ENCODE measurements around a stretch of chr5.

- PRO-cap, 2 experiments: no peak in any of the 2 experiments
These were observed 59.3 kb downstream of the MEF2C start for GRCh38 chr5:88823628-88824154.

DNA sequence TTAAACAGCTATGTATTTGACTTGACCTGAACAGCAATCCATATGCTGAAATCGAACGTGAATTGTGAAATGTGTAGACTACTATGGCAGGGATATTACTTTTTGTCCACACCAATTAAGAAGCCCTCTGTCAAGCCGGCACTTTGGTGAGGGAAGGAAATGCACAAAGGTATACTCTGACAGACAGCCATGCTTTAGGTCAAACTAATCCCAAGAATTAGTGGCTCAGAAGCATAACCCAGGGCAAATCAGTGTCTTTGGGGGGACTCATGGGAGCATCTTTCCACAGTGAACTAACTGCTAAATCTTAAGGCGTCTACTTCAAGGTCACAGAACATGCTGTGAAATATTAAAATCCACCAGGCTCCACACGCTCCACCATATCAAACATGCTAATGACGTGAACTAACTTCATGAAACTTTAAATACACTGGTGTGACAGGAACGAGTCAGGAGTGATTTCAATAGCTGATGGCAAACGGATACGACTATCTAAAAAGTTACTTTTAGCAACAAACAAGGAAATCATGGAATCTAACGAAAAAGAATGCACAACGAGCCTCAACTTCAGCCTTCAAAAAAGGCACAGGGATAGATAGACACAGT is 611 bp downstream of the MEF2C start:
- PRO-cap, 2 experiments: no peak in any of the 2 experiments

DNA sequence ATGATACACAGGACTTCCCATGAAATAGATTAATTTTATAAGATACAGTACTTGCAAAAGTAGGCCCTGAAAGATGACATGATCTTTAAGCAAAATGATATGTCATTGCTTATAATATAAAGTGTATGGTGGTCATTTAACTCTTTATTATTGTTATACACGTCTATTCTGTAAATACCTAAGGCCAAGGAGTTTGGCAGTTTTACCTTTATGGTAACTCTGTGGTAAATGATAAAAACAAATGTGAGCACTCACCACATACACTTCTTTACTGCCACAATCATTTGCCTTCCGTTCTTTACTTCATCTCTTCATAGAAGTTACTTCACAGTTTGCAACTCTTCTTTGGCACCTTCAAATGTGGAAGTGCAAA is 4.2 kb upstream of the MEF2C start:
- PRO-cap, 2 experiments: no peak in any of the 2 experiments

- PRO-cap, 2 experiments: no peak in any of the 2 experiments
These were observed 387.6 kb downstream of the CETN3 start for GRCh38 chr5:90021972-90022433.

DNA sequence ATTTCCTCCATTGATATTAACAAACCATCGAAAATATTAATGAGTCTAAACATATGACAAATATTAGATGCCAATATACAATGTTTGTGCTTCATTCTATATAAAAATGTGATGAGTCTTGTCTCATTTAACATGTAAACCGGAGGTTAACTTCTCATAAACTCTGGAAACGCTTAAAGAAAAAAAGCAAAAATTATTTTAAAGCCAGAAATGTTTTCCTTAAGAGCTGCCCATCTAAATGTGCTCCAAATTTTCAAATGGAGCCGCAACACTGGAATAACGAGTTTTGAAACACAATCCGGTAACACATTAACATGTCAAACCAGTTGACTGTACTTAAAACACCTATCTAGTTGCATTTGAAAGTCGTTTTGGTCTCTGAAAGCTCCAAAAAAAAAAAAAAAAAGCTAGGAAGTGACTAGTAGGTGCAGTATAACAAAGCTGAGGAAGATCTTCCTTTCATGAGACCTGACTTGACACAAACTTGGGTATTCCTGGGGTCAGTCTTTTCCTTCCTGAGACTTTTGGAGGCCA is 1.1 kb downstream of the CETN3 start:
- PRO-cap, 2 experiments: no peak in any of the 2 experiments

DNA sequence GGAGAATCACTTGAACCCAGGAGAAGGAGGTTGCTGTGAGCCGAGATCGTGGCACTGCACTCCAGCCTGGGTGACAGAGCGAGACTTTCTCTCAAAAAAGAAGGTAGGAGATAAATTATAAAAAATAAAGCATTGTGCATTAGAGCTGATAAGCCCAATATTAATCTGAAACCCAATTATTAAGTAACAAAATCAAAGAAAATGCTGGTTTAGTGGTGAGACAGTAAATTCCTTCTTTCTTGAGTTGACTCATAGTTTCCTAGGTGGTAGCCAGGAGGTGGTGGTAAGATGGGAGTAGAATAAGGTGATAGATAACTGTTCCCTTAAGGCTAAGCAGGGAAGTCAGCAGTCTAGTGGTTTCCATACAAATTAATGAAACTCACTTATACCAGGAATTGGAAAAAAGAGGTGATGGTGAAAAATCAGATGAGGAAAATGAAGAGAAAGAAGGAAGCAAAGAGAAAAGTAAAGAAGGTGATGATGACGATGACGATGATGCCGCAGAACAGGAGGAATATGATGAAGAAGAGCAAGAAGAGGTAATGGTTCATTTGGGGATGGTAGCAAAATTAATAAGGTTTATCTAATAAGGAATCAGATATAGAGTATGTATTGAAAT is 23.1 kb downstream of the LYSMD3 start:
- PRO-cap, 2 experiments: no peak in any of the 2 experiments

GRCh38 chr5:90524854-90525431 is 4.4 kb downstream of the LYSMD3 start:
- PRO-cap, 2 experiments: no peak in any of the 2 experiments

DNA sequence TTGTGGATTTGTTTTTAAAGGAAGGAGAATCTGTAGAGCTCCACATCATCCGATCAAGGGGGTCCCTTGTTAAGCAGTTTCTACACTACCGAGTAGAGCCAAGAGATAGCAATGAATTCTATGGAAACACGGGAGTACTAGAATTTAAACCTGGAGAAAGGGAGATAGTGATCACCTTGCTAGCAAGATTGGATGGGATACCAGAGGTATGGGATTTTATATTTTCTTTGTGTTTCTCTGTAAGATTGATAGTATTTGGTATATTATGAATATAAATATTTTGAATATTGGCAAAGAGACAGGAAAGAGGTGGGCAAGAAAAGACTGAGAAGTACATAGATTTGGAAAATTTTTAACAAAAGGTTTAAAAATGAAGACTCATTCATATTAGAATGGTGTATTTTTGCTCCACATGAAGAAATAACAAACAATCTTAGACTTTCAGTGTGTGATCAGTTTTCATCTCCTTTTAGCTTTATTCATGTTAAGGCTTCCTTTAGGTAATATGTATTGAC is 84.3 kb downstream of the ADGRV1 start:
- PRO-cap, 2 experiments: no peak in any of the 2 experiments

DNA sequence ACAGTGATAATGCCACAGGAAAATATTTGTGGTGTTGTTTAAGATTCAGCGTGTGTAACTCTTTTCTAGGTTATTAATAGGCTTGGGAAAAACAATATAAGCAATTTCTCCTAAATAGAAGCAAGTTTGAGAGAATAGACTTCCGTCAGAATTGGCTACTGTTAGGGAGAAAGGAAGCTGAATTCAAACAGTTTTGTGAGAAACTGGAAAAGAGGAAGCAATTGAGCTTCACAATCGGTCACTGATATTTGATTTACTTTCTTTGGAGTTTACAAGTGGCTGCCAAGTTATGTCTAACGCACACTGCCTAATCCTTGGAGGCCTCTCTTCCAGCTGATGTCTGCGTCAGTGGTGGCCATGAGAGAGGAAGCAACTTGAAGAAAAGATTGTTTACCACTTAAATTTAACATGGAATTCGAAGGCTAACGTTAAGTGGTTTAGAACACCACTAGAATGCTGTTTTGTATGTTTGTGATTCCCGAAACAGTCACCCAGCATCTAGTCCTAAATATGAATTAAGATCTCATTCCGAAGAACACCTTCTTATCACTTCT is 319.5 kb downstream of the ADGRV1 start:
- PRO-cap, 2 experiments: no peak in any of the 2 experiments

DNA sequence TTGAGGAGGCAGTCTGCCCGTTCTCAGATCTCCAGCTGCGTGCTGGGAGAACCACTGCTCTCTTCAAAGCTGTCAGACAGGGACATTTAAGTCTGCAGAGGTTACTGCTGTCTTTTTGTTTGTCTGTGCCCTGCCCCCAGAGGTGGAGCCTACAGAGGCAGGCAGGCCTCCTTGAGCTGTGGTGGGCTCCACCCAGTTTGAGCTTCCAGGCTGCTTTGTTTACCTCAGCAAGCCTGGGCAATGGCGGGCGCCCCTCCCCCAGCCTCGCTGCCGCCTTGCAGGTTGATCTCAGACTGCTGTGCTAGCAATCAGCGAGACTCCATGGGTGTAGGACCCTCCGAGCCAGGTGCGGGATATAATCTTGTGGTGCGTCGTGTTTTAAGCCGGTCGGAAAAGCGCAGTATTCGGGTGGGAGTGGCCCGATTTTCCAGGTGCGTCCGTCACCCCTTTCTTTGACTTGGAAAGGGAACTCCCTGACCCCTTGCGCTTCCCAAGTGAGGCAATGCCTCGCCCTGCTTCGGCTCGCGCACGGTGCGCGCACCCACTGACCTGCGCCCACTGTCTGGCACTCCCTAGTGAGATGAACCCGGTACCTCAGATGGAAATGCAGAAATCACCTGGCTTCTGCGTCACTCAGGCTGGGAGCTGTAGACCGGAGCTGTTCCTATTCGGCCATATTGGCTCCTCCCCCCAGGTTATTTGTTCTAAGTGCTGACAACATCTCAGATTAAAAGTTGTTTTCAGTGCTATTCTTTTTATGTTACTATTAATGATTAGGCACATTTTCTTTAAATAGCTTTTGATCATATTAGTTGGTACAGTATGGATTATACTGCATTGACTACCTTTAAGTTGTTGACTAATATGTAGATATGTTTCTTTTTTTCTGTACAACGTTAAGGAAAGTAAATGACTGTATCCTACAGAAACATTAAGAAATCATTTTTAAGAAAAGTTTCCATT is 370.7 kb downstream of the ADGRV1 start:
- PRO-cap, 2 experiments: no peak in any of the 2 experiments

GRCh38 chr5:90940517-90941020 is 382.0 kb downstream of the ADGRV1 start:
- PRO-cap, 2 experiments: no peak in any of the 2 experiments

- PRO-cap, 2 experiments: no peak in any of the 2 experiments
These were observed 376.4 kb downstream of the ARRDC3 start for GRCh38 chr5:91006673-91007206.

GRCh38 chr5:91114297-91115079 is 268.6 kb downstream of the ARRDC3 start:
- PRO-cap, 2 experiments: no peak in any of the 2 experiments

DNA sequence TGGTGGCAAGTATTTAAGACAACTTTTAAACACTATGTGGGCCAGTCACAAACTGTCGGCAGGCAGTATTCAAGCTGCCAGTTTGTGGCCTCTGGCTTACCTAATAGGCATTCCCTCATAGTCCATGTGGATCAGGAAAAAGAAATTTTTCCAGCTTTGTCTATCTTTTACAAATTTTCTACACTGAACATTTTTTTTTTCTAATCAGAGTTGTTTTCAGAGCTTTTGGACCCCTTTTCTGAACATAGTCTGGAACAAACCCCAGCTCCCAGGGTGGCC is 262.8 kb downstream of the ARRDC3 start:
- PRO-cap, 2 experiments: no peak in any of the 2 experiments

DNA sequence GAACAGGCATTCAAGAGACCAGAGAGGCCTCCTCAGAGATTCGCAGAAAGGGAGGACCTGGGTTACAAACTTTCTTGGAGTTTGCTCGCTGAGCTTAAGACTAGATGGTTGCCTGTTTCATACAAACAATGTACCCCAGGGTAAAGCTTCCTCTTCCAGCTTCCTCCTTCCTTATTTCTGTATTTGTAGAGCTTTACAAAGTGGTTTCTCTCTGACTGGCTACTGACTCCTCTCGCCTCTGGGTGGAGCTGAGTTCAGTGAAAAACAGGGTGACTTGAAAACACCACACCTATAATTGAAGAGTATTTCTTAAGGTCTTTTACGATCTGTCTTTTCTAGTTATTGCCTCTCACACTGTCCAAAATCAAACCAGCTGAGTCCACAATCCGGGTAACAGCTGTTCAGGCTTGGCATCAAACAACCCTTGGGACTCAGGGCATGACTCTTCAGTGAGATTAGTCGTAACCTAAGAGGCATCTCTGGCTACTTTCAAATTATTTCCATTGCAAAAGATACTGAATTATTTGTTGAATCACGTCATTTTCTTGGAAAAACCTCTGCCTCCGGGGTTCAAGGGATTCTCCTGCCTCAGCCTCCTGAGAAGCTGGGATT is 200.3 kb downstream of the ARRDC3 start:
- PRO-cap, 2 experiments: no peak in any of the 2 experiments

DNA sequence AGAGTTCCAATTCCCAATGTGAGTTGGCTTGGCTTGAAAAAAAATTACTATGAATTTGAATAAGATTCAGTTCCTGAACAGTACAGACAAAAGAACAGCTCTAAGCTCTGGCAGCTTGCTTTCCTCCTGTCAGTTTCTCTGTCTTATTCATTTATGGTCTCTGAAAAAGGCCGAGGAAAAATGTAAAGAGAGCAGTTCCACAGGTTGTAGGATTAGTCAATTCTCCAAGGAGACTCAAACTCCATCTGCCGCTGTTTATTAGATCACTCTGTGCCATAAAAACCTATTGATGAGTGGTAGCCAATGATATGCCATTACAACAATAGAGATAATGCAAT is 188.3 kb downstream of the ARRDC3 start:
- PRO-cap, 2 experiments: no peak in any of the 2 experiments

DNA sequence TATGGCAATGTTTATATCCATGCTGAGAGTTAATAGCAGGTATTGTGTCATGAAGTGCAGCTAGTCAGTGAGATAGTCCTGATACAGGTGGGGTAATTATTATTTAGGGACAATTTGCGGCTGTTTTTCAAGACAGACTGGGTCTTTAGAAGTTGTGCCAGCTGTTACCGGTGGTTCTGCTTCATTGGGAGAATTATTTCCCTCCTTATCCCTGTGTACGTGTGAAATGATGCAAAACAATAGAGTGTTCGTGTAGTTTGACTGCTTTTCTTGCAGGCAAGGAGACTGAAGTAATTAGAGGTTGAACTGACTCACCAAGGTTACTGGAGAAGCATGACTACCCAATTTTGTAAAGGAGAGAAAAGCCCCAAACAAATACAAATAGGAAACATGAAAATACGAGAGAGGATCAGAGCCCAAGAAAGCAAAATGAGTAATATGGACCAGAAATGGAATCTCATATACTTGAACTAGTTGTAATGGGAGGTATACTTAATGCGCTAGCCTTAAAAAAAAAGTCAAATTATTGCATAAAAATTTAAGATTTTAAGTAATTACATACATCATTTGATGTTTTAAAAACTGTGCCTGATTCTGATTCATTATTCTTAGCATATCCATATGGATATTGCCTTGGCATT is 101.6 kb downstream of the ARRDC3 start:
- PRO-cap, 2 experiments: no peak in any of the 2 experiments

DNA sequence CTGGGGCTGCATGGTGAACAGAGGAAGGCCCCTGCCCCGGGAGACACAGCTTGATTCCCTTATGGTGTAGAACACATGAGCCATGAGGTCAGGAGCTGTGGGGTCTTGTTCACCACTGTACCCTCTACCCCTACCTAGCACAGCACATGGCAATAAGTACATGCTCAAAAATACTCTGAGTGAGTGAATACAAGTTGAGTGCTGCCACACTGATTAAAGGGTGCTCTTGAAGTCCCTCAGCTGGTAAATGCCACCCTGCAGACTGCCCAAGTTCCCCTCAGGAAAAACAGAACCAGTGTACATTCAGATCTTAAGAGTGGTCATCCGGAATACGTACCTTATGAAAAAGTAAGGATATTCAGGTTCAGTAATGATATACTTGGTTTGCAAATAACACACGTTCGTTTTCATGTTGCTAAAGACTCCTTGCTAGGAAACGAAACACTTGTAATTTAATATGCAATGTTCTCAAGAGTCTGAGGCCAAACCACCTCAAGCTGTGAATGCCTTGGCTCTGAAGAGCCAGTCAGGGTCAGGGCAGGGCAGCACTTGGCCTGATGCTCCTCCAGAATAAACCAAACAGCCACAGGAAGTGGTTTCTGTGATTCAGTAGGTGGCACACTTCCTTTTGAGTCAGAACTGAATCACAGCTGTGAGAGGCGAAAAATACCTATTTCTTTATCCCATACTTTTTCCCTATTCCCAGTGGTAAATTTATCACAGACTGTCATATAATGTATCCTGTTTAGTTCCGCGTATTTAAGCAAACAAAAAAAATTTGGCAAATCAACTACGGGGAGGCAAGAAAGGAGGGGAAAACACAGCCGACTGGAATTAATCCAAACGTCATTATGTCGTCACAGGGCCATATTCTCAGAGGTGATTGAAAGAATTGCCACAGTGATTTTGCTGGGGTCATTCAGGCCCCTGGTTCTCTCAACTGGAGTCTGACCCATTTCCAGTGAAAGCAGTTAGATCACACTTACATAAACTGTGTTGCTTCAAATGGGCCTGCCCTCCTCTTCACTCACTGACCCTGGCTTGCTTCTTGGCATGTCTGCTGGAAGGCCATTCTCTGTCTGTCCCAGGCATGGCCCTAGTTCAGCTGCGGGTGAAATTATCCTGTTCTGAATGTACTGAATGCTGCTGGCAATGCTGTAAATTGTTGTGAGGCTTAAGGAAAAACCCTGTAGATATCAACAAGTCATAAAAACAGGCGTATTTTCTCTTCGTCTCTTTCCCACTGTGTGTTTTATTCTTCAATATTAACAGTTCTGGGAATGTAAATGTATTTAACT is 71.4 kb downstream of the ARRDC3 start:
- PRO-cap, 2 experiments: peak in 2 of 2 experiments; most common plus-strand start position 525 of the sequence (in 2); most common minus-strand start position 516 of the sequence (in 2)

DNA sequence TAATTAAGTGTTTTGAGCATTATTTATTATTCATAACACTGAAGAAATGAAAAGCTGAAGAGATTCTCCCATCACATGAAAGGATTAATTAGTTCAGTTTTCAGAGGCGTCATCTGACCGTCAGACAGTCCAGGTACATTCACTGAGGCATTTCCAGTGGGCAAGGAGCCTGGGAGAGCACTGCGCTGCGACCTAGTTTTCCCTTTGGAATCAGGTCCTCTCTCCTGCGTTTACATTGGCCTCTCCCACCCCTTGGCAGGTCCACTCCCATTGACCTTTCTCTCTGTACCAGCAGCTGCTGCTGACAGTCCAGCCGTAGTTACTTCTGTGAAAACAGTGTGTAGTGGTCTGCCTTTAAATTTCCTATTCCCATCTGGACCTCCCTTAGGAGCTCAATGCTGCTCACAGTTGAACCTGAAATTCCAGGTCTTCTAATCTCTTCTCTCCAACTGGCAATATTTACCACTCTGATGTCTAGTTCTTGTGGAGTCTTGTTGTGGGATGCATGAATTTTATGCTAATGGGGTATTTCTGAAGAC is 25.8 kb downstream of the ARRDC3 start:
- PRO-cap, 2 experiments: no peak in any of the 2 experiments

DNA sequence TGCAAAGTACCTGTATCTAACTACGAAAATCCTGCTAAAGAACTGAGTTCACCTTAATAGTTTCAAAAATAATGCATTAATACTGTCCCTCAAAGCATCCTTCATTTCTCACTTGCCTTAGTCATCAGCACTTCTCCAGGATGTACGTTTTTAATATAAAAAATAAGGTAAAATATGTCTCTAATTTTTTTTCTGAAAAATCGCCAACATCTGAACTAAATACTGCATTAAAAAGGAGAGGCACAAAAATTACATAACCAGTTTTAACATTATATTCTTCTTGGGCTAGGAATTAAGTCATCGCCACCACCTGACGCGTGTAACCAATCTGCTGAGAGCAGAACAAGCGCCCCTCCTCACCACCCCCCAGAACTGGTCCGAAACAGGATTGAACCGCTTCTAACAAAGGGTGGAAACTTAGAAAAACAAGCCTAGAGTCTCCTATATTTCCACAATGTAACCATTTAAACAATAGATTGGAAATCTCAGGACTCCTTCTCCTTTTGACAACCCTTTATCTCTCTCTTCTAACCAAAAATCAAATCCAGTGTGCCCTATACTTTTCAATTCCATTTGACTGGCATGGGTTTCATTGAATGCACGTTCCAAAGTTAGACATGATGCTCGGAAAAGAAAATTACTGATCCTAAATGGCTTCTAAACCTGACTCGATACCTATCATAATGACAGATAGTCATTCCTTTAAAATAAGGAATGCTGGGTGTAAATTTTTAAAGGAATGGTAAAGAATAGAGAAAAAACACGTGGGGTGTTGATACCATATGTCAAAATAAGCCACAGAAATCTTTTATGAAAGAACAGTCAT is 1.4 kb downstream of the ARRDC3 start:
- PRO-cap, 2 experiments: peak in 1 of 2 experiments; most common plus-strand start position 369 of the sequence (in 1); most common minus-strand start position 370 of the sequence (in 1)